Brain (tissue), 1 donor: ENCODE data around the gene FAM200B.

DNA sequence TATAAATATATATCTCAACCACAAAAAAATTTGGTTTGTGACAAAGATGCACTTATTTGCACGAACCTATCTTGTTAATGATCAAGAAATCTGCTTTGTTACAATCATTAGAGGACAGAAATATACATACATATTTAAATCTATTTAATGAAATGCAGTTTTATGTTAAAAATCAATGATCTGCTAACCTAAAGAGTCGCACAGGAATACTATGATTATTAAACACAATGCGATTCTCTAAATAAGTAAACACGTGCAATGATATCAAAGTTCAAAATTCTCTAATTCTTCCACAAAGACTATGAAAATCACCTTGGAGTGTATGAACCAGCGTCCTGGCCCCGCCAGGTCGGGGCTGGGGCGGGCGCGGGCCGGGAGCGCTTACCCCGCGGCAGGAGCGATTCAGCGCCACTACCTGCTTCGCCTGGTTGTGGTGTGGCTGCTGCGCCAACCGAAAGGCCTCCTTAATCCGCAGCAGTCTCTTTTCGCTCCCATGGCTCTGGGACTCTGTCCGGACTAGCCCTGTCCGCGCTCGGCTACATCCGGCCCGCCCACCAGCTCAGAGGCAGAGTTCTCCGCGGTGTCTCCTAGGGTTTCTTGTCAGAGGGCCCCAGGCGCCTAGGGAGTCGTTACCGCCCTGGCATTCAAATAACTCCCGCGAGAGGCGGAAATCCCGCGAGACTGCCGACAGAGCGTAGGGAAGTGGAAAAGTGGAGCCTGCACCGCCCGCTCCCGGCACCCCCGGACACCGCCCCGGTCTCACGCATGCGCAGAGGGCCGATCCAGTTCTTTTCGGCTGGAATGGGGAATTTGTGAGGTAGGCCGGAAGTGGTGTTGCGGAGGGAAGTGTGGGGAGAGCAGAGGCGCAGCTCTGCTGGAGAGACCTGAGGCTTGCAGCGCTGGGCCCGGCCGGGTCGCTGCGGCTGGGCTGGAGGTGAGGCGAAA is at the start of gene FAM200B:
Gene FAM200B (plus strand): TSS at position 860 of the 945 bp plus-strand sequence.
- RRBS: 1% methylated on average over 13 of the region's 58 CpGs

DNA sequence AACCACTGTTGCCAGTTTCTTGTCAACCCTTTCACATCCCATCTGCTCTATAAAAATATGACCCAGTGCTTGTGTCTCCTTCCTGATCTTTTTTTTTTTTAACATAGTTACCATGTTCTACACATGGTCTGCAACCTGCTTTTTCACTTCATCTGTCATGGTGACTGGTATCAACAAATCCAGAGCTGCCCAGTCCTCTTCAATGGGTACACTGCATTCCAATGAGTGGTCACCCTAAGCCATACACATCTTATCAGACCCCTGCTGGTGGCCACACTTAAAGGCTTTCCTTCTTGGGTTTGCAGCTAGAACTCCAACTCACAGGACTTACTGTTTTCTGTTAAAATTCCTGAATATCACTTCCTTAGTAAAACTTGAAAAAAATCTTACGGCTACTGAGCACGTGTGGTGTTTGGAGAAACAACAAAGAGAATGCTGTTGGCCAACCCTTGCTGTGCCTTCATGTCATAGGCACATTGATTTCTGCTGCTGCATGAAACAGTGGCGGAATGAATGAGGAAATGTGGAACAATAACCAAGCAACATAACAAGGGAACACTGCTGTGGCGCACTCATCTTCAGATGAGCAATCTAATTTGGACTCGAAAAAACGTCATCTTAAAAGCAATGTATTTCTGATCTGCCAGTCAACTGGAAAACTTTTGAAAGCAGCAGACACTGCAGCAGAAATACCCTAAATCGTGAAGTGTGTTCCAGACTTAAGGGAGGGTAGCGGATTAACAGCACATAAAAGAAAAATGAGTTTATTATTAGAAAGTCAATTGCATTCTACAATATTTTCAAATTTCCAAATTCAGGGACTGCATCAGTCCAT is 51.5 kb downstream of the PROM1 start:
- RRBS: no CpG with 5 or more reads among the region's 8 CpGs

DNA sequence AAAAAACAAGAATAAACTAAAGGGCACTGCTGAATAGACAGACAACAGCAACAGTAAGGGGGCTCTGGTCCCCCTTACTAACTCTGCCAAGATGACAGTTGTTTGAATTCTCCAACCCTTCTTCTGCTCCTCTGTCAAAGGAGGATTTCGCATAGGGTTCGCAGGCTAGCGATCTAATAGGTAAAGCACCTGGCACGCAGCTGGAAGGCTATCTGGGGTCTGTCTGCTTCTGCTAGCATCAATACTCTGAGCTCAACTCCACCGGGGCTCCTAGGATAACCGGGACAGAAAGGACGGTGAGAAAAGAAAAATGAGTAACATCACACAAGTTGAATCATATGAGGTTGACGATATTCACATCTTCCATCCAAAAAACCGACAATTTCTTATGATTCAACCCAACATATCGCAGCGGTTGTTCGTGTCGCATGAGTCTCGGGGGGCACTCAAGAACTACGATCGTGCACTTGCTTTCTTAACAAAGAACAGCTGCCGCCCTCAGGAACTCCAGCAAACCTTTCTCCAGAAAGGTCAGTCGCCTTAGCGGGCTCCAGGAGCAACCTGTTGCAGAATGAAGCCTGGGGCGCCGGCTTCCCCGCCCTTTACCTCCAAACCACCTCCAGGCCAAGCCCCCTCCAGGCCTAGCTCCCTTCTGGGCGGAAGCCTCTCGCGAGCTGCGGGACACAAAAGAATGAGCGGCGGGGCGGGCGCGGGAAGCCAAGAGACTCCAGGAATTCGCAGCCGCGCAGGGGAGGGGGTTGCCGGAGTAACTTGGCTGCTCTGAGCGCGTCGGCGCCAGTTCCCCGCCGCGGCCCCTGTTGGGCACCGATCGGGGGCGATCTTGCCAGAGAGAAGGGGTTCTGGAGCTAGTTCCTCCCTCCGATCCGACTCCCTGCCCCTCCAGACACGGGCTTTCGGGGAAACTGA is 1.6 kb downstream of the PROM1 start:
- RRBS: no CpG with 5 or more reads among the region's 49 CpGs

DNA sequence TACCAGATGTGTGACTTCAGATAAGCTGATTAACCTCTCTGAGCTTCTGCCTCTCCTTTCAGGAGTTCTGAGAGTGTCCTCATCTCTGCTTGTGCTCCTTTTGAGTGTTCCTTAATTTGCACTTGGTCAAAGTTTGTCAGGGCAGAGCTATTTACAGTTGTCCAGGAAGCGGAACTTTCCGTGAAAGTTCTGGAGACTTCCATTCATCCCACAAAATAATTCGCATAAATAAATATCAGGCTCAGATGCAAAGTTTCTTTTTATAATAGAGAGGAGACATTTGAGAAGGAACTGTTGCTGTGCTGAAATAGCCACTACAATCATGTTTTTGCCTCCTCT is 30.1 kb upstream of the PROM1 start:
- RRBS: no CpG with 5 or more reads among the region's 3 CpGs

- RRBS: no CpG with 5 or more reads among the region's 3 CpGs
Measured at GRCh38 chr4:16142675-16143272, 59.0 kb upstream of the PROM1 start.

GRCh38 chr4:16161654-16162647 is 64.3 kb downstream of the TAPT1 start:
- RRBS: no CpG with 5 or more reads among the region's 7 CpGs

DNA sequence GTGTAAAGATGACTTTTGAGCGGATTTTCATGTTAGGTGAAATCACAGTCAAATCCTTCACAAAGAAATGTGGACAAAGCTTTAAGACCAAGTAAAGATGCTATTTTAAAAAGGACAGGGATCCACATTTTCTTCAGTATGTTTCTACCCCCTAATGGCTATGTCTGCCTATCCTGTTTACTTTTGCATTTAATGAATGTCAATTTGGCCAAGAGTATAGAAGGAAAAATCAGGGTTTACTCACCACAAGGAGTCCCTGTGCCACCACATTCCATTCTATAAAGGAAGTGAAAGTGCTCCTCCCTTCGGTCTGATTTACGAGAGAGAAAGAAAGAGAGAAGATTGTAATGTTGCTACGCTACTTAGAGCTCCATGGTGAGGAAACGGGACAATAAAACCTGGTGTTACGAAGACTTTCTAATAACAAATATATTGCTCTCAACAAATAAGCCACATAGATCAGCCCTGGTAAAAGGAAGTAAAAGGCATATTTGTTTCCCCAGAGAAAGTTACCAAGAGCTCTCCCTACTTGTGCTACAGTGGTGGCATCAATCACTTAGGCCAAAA is 29.8 kb downstream of the TAPT1 start:
- RRBS: no CpG with 5 or more reads among the region's 6 CpGs

DNA sequence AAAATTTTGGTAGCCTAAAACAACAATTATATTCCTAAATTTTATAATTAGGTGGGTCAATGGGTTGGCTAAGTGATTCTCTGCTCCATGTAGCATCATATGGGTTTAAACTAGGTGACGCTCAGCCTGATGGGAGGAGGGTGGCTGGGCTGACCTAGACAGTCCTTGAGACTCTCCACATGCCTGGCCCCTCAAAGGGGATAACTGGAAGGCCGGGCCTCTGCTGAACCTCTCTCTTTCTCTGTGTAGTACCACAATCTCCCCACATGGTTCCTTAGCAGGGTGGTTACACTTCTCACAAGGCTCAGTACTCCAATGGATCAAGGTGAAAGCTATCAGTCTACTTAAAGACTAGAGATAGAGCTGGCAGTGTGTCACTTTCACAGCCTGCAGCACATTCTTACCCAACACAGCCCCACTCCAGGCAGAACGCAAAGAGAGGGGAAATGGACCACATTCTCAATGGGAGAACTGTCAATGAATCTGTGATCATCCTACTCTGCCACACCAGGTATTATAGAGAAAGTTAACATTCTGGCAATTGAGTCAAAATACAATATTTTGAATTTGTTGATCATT is 80.4 kb downstream of the LDB2 start:
- RRBS: no CpG with 5 or more reads among the region's 3 CpGs

GRCh38 chr4:16858183-16859106 is 40.0 kb downstream of the LDB2 start:
- RRBS: no CpG with 5 or more reads among the region's 14 CpGs

GRCh38 chr4:17206664-17207122 is 305.2 kb downstream of the QDPR start:
- RRBS: no CpG with 5 or more reads among the region's 8 CpGs

GRCh38 chr4:17489356-17489940 is 22.4 kb downstream of the QDPR start:
- RRBS: no CpG with 5 or more reads among the region's 7 CpGs

- RRBS: no CpG with 5 or more reads among the region's 8 CpGs
Measured at GRCh38 chr4:17549150-17549493, 27.9 kb upstream of the LAP3 start.

DNA sequence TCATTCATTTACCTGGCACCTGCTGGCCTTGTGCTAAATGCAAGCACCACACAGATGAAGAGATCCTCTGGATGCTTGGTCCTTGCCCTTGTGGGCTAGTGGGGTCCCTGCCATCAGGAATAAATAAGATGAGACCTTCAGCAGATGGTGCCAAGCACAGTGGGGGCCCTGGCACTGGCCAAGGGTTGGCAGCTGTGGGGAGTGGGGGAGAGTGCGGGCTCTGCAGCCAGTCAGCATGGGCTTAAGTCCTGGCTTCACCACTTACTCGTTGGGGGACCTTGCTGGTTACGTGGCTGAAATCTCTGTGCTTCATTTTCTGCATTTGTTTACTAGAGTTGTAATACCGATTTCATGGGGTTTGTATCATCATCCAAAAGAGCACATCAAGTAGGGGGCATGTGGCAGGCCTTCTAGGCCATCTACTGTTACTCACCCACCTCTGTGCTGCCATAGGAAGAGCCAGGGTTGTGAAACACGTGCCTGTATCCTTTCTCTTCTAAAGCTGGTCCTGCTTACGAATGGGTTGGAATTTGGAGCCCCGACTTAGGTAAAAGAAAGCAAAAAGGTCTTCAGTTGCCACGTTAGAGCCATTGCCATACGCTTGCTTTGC is 7.1 kb downstream of the LAP3 start:
- RRBS: no CpG with 5 or more reads among the region's 9 CpGs

- RRBS: no CpG with 5 or more reads among the region's 5 CpGs
Measured at GRCh38 chr4:17595524-17596005, 18.6 kb downstream of the LAP3 start.

DNA sequence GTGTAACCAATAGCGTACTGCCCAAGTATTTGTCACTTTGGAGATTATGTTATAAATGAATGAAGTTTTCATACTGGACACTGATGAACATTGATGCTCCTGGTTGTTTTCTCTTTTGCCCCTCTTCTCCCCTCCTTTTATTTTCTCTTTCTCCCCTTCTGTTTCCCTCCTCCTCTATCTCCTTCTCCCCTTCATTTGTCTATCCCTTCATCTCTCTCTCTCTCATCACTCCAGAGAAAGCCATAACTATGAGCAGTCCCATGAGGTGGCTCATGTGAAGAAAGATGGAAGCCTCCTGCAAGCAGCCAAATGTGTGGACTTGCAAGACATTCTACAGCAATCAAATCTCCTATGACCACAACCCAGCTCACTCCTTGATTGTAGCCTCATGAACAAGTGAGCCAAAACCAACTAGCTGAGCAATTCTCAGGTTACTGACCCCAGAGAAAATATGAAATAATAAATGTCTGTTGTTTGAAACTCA is 104.2 kb downstream of the NCAPG start:
- RRBS: no CpG with 5 or more reads among the region's 1 CpG

GRCh38 chr4:18318932-18319453 is 297.4 kb upstream of the LCORL start:
- RRBS: no CpG with 5 or more reads among the region's 25 CpGs

- RRBS: no CpG with 5 or more reads among the region's 6 CpGs
Measured at GRCh38 chr4:19694031-19694641, 557.6 kb upstream of the SLIT2 start.

DNA sequence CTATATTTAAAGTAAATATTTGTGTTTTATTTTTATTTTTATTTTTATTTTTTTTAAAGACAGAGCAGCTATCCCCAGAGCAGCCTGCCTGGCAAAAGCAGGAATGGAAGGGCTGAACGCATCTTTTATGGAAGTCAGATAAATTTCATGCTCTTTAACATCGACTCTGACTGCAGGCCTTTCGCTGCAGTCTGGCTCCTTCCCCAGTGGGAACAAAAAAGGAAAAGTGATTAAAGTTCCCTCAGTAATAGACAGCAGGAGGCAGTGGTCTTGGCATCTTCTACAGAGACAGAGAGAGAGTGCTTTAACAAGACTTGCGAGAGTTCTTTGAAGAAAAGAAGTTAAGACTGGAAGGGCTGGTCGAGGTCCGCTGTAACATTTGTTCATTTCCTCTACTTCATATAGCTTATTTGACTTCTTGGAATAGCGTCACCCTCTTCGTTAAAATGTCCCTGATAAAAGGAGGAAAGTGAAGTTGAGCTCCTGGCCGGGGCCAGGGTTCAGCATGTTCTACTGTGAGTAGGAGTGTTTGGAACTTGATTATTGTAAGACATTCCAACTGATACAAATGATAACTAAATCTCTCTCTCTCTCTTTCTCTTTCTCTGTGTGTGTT is 179.8 kb downstream of the SLIT2 start:
- RRBS: no CpG with 5 or more reads among the region's 9 CpGs

DNA sequence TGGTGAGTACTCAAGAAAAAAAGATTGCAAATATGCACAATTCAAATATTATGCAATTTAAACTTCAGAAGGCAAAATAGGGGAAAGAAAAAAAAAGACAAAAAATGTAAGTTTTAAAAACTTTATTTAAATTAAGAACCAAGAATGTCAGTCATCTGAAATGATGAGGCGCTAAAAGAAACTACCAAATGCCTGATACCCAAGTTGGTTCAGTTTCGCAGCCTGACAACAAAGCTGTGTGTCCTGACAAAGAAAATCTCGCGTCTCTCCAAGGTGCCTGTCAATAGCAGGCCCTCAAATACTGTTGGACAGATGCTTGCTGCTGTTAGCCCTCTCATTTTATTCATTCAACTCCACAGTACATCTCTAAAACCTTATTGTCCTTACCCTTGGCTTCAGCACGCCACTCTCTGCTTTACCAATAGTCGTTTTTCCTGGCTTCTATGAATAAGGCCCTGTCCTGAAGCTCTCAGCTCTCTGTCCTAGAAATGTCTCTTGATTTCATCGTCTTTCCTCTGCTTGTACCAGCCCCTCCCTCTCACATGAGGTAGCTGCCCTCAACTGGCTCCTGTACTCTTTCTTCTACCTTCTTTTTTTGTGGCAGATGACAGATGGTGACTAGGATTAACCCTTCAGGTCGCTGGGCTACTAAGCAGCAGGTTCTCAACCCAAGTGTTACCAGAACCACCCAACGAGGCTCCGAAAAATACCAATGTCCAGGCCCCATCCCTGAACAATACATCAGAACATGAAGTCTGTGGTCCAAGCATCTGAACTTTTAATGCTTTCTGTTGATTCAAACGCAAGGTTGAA is 11.5 kb downstream of the ADGRA3 start:
- RRBS: no CpG with 5 or more reads among the region's 11 CpGs

- RRBS: under 1% methylated on average over 22 of the region's 71 CpGs
Measured at GRCh38 chr4:22514981-22515816, 667 bp downstream of the ADGRA3 start.